Mesenteric fat pad (tissue), 1 donor: ENCODE measurements around a stretch of chr16.

DNA sequence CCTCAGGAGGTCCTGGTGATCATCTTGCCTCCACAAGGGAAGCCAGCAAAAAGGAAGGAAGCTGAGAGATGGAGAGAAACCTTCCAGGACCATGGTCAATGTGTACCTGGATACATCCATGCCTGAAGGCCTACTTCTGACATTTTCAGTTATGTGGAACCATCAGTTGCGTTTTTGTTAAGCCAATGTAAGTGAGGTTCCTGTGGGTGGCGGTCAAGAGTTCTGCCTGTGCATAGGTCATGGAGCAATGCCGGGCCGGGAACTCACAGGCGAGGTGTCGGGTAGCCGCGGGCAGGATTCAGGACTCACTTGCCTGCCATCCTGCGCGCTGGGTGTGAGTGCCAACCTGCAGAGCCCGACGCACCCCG lies 430 bp downstream of the C16orf95 start:
- PRO-cap: no peak

DNA sequence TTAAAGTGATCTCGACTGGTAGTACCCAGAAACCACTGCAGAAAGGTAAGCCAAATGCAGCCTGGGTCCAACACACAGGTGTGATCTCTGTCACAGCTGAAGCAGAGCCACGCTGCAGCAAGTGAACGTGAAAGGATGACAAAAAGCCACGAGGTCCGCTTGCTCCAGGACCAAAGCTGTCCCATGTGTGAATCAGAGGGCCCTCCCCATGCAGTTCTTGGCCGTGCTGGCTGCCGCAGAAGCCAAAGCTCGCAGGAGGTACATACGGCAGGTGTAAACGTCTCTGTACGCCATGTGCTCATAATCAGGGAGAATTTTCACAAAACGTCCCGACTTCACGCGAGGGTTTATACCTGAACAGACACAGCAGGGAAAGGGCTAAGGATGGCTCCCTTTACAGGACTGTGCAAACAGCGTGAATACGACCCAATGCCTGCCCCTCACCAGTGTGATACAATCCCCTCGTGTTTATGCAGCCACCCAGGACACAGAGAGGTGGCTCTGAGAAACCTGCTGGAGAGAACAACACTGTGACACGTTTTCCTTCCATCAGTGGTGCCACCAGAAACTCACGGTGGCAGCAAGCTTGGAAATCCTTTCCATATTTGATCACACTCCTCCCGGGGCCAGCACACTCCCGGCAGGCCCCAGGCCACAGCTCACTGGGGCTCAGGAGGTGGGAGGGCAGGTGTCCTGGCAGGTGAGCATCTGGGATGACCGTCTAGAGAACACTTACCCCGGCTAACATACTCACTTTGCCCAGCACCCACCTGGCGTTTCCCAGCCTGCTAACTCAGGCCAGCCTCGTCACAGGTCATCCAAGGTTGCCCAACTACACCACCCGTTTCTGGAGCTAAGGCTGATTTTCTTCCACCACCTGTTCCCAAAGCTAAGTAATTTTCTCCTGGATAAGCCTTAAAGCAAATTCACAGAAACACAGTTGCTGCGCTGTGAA lies 25.2 kb downstream of the FBXO31 start:
- PRO-cap: no peak

- PRO-cap: no peak
Measured at GRCh38 chr16:87382853-87383648, 525 bp downstream of the FBXO31 start.

DNA sequence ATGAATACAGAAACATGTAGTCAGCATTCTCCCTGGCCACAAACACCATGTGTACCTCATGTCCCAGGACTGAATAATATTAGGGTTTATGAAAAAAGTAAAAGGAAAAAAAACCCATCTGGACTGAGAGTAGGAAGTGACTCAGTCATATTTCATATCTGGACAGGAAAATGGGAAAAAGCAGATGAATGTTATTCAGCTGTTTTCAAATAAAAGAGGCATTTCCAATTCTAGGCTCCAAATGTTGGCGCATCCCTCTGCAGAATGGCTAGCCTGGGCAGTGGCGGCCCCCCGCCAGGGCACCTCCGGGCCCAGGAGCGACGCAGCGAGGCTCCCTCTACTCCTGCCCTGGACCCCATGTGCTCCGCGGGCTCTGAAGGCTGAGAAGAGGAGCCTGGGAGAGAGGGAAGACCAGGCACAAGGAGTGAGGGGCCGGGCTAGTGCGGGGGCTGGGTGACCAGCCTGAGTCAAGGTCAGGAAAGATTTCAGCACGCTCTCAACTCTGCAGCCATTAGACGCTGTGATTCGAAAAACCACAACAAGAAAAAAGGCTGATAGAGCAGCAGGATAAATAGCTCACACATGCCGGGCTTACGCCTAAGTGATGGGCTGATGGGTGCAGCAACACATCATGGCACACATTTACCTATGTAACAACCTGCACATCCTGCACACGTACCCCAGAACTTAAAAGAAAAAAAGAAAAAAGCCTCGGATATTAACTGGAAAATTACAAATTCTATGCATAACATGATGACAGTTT lies 44.1 kb downstream of the MAP1LC3B start:
- PRO-cap: no peak

DNA sequence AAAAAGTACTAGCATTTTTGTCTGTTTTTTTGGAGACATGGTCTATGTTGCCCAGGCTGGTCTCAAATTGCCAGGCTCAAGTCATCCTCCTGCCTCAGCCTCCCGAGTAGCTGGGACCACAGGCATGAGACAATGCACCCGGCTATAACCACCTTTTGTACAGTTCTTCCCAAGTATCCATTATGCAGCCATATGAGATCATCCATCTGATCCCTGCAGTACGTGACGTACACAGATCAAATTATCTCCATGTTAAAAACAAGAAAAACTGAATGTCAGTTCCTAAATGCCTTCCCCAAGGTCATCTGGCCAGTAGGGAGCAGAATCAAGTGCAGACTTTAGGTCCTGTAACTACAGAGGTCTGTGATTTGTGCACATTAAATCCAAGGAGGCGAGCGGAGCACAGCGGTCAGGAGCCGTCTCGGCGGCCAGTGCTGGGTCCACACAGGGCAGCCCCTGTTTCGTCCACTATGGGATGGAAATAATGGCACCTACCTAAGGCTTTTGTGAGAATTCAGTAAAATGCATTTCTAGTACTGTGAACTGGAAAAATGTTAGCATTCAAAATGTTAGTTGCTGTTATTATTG lies 23.7 kb downstream of the ZCCHC14 start:
- PRO-cap: no peak

- PRO-cap: no peak
Measured at GRCh38 chr16:87491398-87492061, 1.3 kb downstream of the ZCCHC14 start.

DNA sequence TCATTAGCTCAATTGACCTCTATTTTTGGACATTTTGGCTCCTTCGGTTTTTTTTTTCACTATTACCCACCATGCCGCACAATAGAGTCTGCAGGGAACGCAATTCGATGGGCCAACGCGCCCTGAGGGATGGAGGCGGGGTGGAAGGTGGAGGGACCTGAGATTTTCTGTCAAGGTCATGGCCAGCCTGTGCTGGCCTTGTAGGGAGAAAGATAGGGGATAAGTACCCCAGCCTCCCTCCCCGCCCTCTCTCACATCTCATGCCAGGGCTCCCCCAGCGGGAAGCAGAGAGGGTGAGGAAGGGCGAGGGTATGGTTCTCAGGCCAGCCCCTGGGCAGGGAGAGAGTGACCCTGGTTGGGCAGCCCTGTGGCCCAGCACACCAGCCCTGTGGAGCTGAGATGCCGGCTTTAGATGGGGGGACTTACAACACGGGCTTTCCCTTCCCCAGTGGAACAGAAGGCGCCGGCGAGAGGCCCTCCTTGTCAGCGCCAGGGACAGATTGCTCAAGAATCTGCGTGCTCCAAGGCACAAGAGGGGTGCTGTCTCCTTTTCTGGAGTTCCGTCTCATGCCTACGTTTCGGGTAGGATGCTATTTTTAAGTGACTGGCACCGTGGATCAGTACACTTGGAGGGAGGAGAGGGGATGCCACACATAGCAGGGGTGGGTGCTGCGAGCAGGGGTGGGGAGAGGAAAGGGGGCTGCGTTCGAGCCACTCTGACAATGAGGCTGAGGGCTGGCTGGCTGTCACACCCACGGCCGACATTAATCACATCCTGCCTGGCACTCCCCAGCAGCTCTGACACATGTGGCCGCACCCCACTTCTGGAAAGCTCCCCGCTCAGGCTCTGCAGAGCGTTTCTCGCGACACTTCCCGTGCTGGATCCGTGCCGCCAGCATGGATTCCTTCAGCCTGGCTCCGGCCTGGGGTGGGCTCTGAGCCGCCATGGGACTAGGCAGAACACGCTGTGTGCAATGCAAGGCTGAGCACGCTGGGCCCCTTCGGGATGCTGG lies 24.7 kb upstream of the ZCCHC14 start:
- PRO-cap: no peak

DNA sequence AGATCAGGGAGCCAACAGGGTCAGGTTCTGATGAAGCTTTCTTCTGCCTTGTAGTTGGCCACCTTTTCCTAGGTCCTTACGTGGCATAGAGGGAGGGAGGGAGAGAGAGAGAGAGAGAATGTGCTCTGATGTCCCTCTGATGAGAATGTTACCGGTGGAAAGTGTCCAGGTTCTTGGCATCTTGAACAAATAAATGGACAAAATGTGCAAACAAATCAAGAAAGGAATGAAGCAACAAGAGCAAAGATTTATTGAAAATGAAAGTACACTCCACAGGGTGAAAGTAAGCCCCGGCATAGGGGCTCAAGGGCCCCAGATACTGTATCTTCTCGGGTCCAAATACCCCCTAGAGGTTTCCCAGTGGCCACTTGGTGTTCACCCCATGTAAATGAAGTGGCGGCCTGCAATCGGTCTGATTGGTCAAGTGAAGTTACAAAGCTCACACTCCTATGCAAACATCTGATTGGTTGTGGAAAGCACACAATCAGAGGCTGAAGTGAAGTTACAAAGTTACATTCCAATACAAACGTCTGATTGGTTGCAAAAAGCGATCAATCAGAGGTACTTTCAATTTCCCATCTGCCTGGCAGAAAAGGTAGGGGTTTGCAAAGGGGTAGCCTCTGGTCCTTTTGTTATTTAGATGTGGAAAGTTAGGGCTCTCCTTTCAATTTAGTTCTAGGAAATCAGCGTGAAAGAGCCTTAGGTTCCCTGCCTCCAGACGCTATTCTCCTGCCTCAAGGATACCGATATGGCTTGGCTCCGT lies 43.4 kb upstream of the ZCCHC14 start:
- PRO-cap: no peak

DNA sequence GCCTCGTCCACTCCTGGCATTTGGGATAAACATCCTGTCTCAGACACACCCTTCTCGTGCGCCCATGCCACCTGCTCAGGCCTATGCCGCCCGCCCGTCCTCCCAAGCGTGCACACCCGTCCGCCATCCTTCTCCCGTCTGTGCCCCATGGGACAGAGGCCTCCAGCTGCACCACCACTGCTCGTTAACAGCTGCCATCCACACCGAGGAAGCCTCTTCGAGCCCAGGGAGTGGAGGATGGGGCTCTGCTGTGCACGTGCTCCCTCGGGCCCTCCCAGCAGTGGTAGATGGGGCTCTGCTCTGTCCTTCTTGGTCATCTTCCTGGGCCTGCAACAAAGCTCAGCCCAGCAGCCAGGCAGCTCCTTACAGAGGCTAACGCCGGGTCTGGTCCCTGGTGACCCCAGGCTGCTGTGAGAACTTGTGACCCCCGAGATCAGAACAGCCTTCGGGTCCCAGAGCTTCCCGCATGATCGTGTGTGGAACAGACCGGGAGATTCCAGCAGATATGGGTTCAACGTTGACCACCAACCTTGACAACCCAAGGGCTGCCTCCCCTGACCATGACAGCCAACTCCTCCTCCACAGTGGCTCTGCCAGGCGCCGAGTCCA lies 64.0 kb downstream of the KLHDC4 start:
- PRO-cap: no peak

DNA sequence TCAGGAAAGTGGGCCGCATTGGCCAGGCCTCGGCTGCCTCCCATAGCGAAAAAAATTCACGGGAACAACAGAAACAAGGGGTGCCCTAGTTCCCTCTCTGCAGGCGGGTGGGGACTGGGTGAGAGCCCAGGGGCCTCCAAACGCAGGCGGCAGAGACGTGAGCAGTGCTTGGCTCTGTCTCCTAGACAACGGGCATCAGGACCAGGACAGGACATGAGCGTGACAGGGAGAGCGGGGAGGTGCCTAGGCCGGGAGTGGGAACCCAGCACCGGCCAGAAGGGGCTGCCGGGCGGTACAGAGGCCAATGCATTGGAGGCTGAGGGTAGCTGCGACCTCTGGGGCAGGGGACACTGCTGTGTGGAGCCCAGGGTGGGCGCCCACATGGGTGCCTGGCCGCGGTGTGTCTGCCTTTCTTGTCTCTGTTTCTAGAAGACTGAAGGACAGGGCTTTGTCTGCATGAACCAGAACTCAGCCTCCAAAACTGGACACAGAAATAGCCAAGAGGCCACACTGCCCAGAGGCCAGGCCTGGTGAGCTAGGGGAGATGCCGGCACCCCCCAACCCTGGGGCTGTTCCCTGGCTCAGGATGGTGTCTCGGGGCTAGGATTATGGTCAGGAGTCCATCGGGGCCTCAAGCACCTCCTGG lies 37.5 kb downstream of the SLC7A5 start:
- PRO-cap: no peak

- PRO-cap: no peak
Measured at GRCh38 chr16:87837839-87838568, 31.3 kb downstream of the SLC7A5 start.

DNA sequence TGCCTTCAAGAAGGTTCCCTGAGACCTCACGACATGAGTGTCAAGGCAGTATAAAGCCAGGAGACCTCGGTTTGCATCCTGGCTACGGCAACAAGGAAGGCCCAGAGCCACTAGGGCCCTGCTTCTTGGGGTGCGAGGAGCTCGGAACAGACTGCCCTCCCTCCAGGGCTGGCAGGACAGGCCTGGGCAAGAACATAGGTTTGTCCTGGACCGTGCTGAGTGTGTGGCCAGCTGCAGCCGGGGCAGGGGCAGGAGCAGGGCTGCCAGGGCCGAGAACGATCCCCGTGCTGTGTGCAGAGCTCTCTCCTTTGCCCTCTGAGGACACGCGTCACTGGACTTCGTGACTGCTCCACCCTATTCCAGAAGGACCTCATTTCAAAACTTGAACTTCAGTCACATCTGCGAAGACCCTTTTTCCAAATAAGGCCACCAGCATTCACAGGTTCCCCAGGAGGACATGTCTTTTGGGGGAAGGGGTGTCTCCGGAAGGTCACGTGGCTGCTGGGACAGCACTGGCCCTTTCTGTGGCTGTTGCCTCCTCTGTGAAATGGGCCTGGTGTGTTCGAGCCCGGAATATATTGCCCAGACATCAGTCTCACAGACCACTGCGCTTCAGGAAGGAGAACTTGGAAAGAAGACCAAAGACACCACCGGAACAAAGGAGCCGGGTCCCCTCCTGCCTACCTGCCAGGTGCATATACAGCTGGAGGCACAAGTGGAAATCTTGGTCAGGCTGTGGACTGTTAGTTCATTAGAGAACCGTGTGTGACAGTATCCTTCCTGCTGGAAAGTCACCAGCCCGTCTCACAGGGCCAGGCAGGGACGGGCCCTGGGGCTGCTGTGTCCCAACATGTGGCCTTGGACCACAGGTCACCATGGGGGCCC lies 27.6 kb downstream of the SLC7A5 start:
- PRO-cap: no peak

DNA sequence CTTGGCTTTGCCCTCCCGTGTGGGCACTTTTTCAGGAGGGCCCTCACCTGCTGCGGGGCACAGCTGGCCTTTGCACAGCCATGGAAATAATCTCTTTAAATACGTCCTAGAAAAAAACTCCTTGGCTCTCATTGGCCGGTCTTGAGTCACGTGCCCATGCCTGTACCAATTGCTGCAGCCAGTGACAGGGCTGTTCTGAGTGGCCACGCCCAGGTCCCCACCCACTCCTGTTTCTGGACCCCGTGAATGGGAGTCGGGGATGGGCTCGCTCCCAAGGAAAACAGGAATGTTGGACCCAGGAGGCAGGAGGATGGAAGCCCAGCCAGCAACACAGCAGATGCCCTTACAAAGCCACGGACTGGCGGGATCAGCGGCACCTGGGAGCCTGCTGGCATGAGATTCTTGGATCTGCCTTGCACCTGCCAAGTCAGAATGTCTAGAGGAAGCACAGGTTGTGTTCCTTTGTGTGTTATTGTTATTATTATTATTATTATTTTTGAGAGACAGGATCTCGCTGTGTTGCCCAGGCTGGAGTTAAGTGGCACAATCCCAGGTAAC lies 14.9 kb downstream of the CA5A start:
- PRO-cap: no peak

DNA sequence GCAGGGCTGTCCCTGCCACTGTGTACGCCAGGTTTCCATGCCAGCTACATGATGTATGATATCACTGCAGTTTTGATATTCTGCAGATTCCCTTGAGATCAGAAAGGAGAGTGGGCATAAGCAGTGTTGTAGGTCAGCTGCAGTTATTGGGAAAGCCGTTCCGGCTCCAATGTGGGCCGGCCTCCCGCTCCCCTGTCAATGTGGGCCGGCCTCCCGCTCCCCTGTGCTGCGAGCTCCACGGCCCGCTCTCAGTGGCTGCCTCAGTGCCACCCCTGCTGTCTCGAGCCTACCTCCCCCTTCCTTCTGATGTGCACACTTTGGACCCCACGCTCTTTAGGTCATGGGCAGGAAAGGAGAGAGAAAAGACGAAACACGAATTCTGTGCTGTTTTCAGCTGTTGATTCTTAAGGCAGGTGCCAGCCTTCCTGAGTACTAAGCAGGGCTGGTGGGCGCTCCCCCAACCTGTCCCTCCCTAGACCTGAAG lies 31.6 kb downstream of the BANP start:
- PRO-cap: no peak

DNA sequence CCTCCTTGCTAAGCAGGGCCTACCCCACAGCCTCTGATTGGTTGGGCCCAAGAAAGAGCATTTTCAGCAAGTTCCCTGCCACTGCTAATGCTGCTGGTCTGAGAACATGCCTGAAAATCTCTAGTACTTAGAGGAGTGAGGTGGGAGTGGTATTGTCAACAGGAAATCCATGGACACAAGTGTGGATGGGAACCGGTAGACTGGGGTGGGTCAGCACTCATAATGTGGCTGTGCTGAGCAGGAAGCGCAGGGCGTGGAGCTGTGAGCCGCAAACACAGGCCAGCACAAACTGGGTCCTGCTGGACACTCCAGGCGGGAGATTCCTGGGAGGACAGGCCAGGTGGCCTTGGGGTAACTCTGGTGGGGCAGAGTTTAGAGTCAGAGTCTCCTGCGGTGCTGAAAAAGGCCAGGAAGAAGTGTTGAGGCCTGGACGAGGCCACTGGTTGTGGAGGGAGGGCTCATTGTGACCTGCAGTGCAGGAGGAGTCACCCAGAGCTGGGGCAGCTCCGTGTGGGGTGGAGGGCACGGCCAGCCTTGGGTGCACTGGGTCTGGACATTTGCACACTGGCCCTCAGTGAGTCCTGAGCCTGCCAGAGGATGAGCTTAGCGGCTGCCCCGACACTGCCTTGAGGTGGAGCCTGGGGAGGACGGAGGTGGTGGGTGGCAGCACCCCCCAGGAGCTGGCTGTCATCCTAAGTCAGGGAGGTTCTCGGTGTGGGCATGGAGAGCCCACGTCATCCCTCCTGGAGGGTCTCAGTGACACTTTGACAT lies 62.7 kb downstream of the BANP start:
- PRO-cap: no peak

GRCh38 chr16:88027173-88027862 lies 76.1 kb downstream of the BANP start:
- PRO-cap: no peak

GRCh38 chr16:88043999-88044635 lies 92.9 kb downstream of the BANP start:
- PRO-cap: no peak

- PRO-cap: no peak
Measured at GRCh38 chr16:88234231-88235436, 148.1 kb upstream of the ZNF469 start.

DNA sequence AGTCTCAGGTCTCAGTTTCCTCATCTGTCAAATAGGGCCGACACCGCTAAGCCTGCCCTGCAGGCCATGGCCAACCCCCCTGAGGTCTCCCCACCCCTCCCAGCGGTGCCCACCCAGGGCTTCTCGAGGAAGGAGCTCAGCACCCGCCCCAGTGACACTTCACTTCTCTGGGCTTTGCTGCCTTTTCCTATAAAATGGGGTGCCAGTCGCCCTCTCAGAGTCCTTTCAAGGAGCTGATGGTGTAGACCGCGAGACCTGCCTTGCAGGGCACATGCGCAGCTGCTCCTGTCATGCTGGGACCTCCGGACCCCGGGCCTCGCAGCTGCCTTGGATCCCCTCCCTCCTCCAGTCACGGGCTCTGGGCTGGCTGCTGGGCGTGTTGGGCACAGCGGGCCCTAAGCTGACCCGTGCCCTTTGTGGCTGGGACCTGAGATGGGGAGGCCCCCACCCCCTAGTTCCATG lies 14.3 kb downstream of the ZFPM1 start:
- PRO-cap: no peak

DNA sequence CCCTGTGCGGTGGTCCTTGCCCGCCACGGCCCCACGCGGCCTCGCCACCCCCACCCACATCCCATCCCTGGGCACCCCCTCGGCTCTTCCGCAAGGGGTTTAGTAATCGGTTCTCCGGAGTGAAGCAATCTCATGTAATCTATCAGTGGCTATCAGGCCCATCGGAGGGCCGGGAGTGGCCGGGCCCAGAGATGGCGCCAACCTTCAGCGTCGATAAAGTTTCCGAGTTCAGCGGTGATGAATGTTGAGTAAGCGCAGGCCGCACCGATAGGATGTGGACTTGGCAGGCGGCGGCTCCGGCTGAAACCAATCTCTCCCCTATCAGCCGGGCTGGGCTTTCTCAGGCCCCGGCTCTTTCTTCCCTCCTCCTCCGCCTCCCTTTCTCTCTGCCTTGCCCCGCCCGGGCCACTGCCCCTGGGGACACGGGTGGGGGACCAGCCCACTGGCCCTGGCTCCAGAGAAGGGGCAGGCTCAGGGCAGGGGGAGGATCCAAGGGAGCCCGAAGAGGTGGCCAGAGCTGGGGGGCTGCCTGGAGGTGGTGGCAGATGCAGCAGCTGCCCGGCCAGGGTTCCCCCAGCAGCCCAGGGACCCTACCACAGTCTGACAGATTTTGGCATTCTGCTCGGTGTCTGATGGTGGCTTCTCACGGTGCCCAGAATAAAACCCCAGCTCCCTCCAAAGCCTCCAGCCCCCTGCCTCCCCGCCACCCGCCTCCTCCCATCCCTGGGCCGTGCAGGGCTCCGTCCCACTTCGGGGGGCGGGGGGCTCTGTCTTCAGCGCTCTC lies 20.9 kb downstream of the ZFPM1 start:
- PRO-cap: no peak